Peritoneum (tissue), 1 donor: ENCODE results near the gene ZNF236.

DNA sequence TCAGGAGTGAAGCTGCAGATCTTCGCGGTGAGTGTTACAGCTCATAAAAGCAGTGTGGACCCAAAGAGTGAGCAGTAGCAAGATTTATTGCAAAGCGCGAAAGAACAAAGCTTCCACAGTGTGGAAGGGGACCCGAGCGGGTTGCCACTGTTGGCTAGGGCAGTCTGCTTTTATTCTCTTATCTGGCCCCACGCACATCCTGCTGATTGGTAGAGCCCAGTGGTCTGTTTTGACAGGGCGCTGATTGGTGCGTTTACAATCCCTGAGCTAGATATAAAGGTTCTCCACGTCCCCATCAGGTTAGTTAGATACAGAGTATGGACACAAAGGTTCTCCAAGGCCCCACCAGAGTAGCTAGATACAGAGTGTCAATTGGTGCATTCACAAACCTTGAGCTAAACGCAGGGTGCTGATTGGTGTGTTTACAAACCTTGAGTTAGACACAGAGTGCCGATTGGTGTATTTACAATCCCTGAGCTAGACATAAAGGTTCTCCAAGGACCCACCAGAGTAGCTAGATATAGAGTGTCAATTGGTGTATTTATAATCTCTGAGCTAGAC, 104.3 kb upstream of the ZNF516 start:
- PRO-cap = no peak

- PRO-cap = bidirectional peak, plus-strand start at chr18:76822569, minus-strand start at chr18:76822494; bidirectional peak, plus-strand start at chr18:76822912, minus-strand start at chr18:76822810
Observed at GRCh38 chr18:76822336-76822942, at the start of gene ZNF236. Gene ZNF236 (plus strand): TSS chr18:76822557.

- PRO-cap = no peak
Observed at GRCh38 chr18:76859367-76859845, 37.0 kb downstream of the ZNF236 start.

GRCh38 chr18:76862451-76863120, 40.2 kb downstream of the ZNF236 start:
- PRO-cap = no peak

- PRO-cap = no peak
Observed at GRCh38 chr18:76955404-76956385, 133.3 kb downstream of the ZNF236 start.

DNA sequence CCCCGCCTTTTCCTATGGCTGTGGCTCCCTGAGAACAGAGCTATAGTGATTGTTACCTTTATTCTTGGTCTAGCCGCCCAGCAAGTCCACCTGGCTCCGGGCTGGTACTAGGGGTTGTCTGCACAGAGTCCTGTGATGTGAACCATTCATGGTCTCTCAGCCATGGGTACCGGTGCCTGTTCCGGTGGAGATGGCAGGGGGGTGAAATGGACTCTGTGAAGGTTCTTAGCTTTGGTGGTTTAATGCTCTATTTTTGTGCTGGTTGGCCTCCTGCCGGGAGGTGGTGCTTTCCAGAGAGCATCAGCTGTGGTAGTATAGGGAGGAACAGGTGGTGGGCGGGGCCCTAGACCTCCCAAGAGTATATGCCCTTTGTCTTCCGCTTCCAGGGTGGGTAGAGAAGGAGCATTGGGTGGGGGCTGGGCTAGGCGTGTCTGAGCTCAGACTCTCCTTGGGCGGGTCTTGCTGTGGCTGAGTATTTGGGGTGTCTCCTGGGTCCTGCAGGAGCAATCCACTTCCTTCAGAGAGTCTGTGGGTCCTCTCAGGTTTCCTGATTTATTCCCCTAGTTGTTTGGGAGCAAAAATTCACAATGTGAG, 143.3 kb downstream of the ZNF236 start:
- PRO-cap = no peak

- PRO-cap = no peak
Observed at GRCh38 chr18:76967441-76968366, 145.3 kb downstream of the ZNF236 start.

DNA sequence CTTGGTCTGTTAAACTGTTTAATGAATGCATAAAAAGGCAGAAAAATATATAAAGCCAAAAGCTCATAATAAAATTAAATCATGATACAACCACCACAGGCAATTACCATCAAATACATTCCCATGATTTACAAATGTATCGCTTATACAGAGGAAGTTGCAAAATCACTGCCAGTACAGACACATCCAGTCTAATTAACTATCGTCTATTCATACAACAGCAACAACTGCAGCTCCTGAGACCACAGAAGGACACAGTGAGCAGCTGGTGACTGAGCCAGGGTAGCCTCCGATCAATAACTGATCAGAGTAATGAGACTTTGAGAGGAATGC, 119.8 kb downstream of the MBP start:
- PRO-cap = no peak

DNA sequence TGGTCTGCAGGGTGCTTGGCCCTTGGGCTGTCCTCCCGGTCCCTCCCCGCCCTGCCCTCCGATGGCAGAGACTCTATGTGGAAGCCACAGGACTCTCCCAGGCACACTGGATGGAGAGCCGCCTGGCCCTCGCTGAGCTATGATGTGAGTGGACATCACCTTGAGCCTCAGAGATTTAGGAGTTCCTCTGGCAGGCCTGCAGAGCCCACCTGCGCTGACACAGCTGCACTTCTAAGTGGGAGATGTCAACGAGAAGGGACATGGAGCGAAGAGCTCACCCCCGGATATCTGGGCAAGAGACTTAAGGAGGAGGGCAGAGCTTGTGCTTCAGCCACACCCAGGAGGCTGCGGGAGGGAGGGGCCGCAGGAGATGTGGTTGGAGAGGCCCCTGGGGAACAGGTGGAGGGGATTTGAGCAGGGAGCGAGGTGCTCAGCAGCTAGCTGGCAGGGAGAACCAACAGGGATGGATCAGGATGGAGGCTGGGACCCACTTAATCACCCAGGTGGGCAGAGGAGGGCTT, 78.5 kb downstream of the MBP start:
- PRO-cap = no peak

DNA sequence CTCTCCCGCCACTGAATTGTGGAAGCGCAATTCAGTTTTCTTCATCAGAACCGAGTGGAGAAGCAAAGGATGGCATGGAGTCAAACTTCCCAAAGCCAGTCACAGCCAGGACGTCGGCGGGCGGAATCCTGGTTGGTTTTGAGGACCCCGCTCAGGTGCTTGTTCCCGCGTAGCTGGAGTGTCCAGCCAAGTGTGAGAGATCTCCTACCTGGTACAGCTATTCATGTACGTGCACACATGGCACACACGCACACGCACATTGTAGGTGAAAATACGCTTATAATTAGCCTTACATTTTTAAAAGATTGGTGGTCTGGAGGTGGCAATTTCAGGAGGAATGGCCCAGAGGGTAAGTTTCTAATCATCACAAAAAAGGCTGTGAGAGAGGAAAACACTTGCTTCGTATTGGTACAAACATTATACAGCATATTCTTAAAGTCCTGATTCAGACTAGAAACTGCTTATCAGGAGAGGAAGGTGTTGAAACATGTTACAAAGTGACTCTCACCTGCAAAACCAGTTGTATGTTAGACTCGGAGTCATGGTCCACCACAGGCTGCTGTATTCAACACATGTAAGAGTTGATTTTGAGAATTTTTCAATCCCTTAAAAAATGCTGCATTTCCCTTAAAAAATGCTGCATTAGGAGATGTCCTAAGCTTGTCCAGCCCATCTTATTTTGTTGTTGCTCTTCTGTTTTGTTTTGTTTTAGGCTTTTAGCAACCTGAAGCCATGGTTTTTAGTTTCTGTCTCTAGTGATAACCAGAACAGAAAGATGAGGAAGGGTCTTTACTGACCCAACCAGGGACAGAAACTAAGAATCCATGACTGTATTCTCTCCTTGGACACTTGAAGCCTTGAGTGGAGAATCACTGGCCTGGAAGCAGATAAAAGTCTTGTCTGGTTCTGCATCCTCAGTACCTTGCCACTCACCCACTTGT, 61.6 kb downstream of the MBP start:
- PRO-cap = no peak

GRCh38 chr18:77084637-77085050, 47.9 kb downstream of the MBP start:
- PRO-cap = no peak

DNA sequence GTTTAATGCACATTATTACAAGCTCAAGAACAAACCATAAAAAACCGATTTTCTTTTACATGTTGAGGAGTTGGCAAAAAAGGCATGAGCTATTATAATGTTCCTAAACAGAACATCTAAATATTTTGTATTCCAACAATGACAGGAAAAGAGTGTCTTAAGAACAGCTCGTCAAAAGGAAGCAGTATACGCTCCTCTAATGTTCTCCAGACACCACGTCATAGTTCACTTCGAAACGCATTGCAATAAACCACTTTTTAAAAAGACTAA, 46.0 kb downstream of the MBP start:
- PRO-cap = no peak

DNA sequence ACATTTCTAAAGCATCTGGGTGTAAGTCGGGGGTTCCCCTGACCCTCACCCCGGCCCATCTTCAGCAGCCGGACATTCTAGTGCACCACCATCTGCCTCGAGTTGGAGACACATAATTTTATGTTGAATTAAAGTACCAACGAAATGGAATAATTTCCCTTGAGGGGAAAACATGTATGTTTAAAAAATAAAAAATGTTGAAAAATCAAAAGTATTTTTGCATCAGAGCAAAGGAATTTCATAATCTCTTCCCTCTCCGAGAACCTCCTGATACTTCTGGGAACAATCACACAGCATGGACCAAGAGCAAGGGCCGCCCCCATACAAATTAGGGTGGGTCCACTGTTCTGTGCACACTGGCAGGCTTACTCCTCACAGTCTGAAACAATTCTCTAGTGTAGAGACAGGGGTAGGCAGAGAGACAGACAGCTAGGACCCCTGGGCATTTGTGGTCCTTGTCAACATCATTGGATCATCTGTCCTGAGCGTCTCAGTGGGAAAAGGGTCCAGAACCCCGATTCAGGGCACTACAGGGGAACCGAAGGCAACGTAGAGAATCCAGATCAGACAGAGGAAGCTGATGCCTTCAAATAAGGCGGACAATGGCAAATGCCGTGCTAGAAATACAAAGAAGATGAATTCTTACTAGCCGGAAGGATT, 29.1 kb downstream of the MBP start:
- PRO-cap = no peak

DNA sequence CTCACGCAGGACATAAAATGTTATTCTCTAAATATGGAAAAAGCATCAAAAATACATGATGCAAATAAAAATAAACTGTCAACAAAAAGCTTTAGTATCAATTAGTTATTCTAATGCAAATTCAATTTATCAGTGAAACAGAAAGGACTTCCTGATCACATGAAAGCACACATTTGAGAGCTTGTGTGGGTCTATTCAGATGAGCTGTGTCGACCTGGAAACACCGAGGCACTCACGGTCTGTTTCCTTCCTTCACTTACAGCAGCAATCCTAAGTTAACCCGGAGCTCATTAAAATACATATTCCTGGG, 9.3 kb downstream of the MBP start:
- PRO-cap = no peak

DNA sequence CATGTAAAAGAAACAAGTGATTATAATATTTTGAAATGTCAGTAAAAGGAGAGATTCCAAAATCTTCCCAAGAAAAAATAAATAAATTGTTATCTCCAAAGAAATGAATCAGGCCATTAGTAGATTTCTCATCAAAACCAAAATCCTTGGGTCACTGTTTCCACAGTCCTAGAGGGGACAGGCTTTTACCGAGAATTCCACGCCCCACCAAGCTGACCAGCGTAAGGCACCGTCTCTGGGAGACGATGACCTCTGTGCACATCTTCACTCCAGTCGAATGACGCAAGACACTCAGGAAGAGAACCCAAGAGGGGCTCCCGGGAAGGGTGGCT, 573.0 kb upstream of the SALL3 start:
- PRO-cap = no peak

- PRO-cap = no peak
Observed at GRCh38 chr18:78734435-78734721, 245.2 kb upstream of the SALL3 start.

DNA sequence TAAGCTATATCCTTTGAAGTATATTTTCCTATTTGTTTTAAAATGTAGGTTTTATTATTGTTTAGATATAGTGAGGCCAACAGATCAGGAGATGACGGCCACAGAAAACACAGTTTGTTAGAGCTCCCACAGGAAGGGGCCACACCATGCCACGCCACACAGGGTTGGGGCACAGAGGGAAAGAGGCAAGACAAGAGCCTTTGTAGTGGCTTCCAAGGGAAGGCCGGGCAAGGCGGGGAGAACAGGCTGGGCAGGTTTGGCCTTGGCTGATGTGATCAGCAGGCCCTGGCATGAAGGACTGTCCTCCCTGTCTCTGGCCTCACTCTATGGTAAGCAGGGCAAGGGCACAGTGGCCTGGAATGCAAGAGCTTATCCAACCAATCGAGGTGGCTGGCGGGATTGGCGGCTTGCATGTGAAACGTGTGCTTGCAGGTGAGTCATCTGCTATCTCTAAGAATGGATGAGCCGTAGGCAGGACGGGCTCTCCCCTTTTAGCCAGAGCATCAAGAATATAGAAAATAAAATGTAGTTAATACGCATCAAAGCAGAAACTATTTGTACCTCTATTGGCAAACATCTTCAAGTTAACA, 6.4 kb upstream of the ATP9B start:
- PRO-cap = no peak

DNA sequence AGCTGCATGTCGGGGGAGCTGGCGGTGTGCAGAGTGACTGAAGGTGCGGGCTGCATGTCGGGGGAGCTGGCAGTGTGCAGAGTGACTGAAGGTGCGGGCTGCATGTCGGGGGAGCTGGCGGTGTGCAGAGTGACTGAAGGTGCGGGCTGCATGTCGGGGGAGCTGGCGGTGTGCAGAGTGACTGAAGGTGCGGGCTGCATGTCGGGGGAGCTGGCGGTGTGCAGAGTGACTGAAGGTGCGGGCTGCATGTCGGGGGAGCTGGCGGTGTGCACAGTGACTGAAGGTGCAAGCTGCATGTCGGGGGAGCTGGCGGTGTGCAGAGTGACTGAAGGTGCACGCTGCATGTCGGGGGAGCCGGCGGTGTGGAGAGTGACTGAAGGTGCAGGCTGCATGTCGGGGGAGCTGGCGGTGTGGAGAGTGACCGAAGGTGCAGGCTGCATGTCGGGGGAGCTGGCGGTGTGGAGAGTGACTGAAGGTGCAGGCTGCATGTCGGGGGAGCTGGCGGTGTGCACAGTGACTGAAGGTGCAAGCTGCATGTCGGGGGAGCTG, 76.9 kb downstream of the ATP9B start:
- PRO-cap = no peak

- PRO-cap = no peak
Observed at GRCh38 chr18:79204870-79205252, 135.7 kb downstream of the ATP9B start.

GRCh38 chr18:79246196-79247100, 149.3 kb upstream of the NFATC1 start:
- PRO-cap = no peak